ENCODE results near the genes CTNS, CAMKK1 and P2RX1.

GRCh38 chr17:2275758-2275962 lies 27.9 kb downstream of the SMG6 start:
- PRO-cap: no peak

GRCh38 chr17:2334252-2335214 lies 1.7 kb downstream of the TSR1 start:
- PRO-cap: no peak

- PRO-cap: no peak
These were observed 6.0 kb downstream of the SGSM2 start for GRCh38 chr17:2343068-2343967.

GRCh38 chr17:2406238-2406685 lies 5.4 kb upstream of the MNT start:
- PRO-cap: no peak

DNA sequence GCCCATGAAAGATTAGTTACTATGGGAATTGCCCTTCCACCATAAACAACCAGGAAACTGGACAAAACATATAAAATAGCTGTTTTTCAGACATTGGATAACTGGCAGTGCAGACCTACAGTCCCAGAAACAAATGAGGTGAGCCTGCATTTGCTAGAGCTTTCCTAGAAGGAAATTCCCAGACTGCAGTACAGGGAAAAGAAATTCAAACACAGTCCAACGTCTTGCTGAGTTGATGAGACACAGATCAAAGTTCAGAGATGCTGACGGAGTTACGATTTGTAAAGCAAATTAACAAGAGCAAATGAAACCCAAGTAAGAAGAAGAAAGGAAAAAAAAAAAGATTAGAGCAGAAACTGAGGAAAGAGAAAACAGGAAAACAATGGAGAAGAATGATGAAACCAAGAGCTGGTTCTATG lies 41.3 kb upstream of the MNT start:
- PRO-cap: no peak

- PRO-cap: no peak
These were observed 1.5 kb downstream of the METTL16 start for GRCh38 chr17:2510260-2510483.

DNA sequence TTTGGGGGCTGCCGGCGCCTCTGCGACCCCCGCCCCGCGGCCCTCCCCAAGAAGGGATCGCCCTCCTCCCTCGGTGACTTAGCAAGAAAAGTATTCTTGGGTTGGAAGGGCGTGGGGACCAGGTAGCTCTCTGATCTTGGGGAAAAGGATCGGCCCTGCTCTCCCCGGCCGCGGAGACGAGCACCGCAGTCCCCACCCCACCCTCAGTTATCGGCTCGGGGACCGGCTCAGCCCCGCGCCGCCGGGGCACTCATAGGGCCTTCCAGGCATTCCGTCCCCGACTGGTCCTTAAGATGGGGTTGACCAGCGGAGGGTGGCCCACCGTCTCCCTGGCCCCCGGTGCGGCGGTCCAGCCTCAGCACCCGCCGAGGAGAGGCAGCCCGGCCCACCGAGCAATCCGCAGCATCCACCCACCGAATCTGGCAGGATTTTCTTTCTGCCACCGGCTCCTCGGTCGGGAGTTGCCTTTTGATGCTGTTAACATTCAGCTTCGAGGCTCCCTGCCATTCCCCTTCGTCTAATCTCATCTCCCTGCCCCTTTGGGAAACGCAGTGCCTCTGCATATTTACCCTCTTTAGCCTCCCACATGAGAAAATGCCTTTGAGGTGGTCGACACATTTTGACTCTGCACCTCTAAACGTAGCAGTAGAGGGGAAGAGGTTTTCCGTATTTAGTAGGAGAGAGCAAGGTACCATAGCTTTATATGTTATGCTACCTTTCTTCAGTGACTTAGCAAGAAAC lies 989 bp downstream of the PAFAH1B1 start:
- PRO-cap: no peak

DNA sequence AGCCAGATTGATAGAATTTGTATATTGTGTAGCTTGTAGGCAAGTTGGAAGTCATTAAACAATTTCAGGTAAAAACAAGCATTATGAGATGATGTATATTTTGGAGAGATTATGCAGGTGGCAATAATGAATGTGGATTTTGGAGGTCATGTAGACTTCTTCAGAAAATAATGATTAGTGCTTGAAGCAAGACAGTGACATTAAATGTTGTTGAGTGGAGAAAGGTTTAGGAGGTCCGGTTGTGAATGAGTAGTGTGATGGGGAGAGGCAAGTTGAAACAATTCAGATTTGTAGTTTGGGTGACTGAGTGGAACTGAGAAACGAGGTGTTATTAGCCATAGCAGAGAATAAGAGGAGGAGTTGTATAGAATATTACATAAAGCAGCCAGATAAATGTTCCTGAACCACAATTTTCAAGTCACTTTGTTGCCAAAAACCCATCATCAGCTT lies 11.5 kb downstream of the PAFAH1B1 start:
- PRO-cap: no peak

- PRO-cap: no peak
These were observed 13.6 kb downstream of the PAFAH1B1 start for GRCh38 chr17:2606975-2607631.

DNA sequence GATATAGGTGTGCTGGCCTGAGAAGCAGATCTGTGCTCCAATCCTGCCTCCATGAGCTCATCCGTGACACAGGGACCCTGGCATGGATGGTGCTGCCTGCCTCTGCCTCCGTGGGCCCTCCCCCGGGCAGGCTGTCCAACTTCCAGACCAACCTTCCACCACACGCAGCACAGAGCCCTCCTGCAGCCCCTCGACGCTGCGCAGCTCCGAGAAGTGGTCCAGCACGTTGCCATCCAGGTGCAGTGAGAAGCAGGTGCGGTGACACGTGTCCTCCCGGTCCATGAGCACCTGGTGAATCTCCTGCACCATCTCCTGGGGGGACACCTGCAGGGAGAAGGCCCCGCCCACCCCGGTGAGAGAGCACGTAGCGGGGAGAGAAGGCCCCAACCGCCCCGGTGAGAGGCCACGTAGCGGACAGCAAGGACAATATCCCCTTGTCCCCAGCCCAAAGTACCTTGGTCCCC lies 8.4 kb downstream of the CLUH start:
- PRO-cap: no peak

- PRO-cap: no peak
These were observed 7.3 kb downstream of the CLUH start for GRCh38 chr17:2704349-2704665.

DNA sequence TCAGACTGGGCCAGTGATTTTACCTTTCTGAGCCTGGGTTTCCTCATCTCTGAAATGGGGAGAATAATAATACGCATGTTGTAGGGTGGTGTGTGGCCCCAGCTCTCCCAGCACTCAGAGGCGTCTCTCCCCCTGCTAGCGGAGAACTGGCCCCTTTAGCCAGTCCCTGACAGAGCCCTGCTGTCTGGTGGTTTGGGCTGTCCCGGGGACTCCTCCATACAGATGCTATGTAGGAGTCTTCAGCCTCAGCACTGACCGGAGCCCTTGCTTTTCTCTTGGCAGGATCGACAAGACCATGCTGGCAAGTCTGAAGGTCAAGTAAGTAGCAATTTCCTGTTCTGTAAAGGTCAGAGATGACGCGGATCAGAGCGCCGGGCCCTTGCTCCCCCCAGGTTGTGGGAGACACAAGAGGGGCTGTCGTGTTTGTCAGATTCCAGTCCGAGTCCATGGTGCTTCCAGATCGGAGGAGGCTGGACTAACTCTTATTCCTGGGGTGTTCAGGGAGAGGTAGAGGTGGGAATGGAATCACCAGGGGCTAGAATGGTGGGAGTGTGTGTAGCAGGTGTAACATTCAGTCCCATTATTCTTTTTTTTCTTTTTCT lies 4.1 kb downstream of the RAP1GAP2 start:
- PRO-cap: no peak

DNA sequence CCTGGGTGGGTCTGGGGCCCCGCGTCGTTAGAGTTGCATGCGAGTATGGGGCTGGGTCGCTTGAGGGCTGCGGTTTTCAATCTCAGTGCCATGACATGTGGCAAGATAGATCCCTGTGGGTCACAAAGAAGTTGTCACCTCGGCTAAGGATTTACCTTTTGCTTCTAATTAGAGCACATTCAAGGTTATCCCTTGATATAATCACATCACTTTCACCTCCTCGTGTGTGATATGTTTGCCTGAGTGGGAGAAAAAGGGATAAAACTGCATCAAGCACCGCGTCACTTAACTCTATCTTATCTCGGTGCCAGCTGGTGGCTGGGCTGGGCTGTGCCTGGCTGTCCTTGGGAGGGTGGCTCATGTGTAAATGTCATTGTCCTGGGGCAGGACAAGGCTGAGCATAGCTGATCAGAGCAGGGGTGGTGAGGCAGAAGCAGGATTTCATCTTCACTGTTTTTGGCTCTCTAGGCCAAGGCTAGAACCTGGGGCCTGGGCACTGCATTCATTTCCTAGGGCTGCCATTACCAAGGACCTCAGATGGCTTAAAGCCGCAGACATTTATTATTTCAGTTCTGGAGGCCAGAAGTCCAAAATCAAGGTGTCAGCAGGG lies 105.3 kb downstream of the RAP1GAP2 start:
- PRO-cap: unidirectional peak, plus-strand start at position 373 of the sequence

- PRO-cap: unidirectional peak, minus-strand start at chr17:3513858
These were observed 37.8 kb downstream of the ASPA start for GRCh38 chr17:3513352-3514209.

- PRO-cap: bidirectional peak, plus-strand start at chr17:3531464, minus-strand start at chr17:3531373; bidirectional peak, plus-strand start at chr17:3531949, minus-strand start at chr17:3531708
These were observed 26.1 kb downstream of the TRPV3 start for GRCh38 chr17:3531280-3532239.

- PRO-cap: bidirectional peak, plus-strand start at chr17:3636479, minus-strand start at chr17:3636248; bidirectional peak, plus-strand start at chr17:3636732, minus-strand start at chr17:3636624
These were observed at the start of gene CTNS for GRCh38 chr17:3635990-3637099. TSS of gene CTNS (plus strand) at chr17:3636760.

DNA sequence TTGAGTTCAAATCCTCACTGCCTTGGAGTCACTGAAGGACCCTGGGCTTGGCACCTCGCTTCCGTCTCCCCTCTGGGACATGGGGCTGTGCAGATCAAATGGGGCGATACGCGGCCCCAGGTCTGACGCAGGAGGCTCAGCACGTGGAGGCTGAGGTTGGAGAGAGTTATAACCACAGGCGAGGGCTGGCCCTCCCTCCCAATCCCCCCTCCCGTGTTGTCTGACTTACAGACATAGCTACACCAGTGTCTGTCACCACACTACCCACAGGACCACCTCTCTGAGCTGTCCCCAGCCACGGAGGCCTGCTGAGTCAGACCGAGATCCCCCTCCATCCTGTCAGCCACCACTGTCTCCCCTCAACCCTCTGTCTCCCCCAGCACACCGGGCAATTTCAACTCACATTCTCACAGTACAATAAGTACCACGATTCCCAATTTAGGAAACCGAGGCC lies 4.6 kb downstream of the ITGAE start:
- PRO-cap: no peak

GRCh38 chr17:3892857-3893936 lies at the start of gene CAMKK1:
TSS of gene CAMKK1 (minus strand) at chr17:3893053.
- PRO-cap: bidirectional peak, plus-strand start at chr17:3893282, minus-strand start at chr17:3893054; unidirectional peak, plus-strand start at chr17:3893495

DNA sequence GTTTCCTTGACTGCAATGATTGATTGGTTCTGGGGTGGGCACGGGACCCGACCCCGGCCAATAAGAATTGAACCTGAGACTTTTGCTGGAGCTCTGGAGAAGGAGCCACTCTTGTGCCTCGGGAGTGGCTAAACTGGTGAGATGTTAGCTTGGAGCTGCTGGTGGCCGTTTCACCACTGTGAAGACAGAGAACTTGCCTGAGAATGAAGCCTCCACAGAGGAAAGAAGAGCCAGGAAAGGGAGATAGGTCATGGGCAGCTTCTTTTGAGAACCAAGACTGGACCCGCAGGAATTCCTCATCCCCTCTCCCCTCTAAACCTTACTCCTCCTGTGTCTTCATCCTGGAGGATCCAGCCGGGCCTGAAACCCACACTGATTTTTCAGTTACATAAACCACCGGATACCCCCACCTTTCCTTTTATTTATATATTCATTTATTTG lies 4.4 kb downstream of the P2RX1 start:
- PRO-cap: no peak

DNA sequence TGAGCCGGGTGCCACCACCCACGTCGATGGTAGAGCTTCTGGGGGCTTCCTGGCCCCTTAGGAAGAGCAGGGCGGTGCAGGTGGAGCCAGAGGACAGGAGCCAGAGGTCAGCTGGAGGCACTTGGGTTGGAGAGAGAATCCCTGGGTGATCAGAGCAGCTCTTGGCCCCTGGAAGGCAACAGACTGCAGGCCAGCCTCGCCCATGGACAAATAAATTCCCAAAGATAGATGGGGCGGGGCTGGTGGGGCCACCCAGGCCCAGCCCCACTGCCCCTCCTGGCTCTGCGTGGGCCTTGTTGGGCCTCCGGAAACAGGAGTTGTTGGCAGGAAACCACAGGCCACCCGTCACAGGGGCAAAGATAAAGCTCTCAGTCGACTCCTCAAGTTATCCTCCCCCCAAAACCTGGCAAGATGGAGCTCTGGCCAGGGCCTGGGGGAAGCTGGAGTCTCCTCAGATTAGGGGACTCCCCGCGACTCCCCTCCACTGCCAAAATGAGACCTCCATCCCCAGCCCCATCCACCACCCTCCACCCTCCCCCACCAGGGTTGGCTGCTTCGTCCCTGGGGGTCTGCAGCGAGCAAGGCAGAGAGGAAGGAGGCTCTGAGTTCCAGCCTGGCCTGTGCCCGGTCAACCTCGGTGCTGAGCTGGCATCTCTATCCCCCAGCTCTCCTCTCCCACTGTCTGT lies at the start of gene P2RX1:
TSS of gene P2RX1 (minus strand) at position 185 of the 686 bp plus-strand sequence.
- PRO-cap: no peak

Measured in left ventricle myocardium (tissue), 1 donor.